ENCODE data around the genes XRCC3 and TMEM179.

DNA sequence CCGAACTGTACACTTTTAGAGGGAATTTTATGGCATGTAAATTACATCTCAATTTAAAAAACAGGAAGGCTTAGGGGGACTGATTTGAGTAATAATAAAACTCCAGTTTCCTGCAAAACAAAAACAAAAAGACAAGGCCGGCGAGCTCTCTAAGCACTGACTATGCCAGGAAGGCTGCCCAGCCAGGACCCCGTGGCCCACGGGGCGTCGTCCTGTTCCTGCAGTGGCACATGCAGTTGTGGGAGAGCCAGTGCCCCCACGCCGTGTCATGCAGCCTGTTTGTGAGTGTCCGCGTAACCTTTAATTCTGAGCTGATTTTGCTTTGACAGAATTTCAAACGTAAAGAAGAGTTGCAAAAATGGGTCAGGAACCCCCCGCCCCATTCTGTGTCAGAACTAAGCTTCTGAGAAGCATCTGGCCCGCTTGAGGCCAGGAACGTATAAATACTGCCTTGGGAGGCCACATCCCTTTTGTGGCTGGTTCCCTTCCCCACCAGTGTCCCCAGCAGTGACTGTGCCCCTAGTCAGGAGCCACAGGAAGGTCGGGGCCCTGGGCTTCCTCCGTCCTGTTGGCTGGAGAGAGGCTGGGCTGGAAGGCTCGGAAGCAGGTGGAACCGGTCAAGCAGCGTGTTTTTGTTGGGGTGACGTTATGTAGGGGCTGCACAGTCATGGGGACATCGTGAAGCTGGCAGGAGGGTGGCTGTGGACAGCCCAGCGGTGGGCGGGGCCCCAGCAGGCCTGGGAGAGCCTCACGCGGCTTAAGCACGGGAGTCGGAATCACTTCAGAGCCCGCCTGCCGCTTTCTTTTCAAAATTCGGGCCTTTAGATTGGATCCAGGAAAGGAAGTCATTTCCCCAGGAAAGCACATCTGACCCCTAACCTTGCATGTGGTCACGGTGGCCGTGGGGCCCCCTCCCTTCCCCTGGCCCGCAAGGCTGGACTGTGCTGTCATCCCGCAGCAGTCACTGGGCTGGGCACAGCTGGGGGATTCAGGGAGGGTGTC, 10.2 kb downstream of the XRCC3 start:
- PRO-cap = unidirectional peak, plus-strand start at position 769 of the sequence

- PRO-cap = bidirectional peak, plus-strand start at chr14:103715730, minus-strand start at chr14:103715459
Measured at GRCh38 chr14:103715195-103715582, at the start of gene XRCC3. Gene XRCC3 (minus strand): TSS chr14:103715451.

GRCh38 chr14:103765493-103766103, 50.0 kb downstream of the ZFYVE21 start:
- PRO-cap = no peak

- PRO-cap = no peak
Measured at GRCh38 chr14:103778590-103778984, 63.0 kb downstream of the ZFYVE21 start.

DNA sequence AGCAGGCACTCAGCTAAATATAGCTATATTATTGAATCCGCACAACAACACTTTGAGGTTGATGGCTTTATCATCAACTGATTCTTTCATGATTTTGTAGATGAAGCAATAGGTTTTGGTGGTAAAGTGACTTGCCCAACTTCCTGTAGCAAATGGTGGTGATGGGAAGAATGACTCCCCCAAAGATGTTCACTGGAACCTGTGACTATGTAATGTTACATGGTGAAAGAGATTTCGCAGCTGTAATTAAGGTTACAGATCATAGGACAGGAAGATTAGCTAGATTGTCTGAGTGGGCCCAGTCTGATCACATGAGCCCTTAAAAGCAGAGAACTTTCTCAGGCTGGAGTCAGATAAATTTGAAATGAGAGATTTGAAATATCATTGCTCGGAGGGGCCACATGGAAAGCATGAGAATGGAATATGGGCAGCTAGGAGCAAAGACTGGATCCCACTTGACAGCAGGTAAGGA, 3.3 kb downstream of the TDRD9 start:
- PRO-cap = no peak

DNA sequence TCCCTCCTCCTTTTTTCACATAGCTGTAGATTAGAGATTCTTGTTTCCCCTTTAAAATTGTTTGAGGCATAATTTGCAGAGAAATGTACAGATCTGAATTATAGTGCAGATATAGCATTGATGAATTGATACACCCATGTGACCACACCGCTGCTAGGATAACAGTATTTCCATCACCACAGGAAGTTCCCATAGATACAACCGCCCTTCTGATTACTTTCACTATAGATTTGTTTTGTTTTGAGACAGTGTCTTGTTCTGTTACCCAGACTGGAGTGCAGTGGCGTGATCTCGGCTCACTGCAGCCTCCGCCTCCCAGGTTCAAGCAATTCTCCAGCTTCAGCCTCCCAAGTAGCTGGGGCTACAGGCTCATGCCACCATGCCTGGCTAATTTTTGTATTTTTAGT, 8.8 kb upstream of the ASPG start:
- PRO-cap = no peak

DNA sequence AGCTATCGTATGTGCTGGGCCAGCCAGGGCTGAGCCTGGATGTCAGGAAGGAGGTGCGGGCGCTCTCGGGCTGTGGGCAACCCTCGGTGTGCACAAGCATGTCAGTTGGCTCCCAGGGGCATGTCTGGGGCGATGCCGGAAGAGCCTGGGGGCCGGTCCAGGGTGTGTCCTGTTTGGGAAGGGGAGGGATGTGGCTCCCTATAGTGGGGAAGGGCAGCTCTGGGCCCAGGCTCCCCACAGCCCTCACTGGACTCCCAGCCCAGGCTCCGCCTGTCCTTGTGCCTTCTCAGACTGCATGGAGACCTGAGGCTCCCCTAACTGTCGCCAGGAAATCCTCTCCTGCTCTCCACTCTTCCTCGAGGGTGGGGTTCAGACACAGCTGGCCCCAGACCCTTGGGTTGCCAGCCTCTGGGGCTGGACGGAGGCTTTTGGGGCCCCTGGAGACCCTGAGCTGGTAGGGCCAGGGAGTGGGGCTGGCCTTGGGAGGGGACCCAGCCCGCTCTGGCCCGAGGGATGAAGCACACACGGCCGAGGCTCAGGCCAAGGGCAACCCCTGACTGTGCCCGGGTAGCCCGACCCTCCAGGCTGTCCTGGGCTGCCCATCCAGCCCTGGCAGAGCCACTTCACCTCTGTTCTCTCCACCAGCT, 19.3 kb downstream of the ASPG start:
- PRO-cap = no peak

- PRO-cap = no peak
Measured at GRCh38 chr14:104225092-104225434, 86.7 kb downstream of the KIF26A start.

- PRO-cap = no peak
Measured at GRCh38 chr14:104240153-104240941, 102.0 kb downstream of the KIF26A start.

DNA sequence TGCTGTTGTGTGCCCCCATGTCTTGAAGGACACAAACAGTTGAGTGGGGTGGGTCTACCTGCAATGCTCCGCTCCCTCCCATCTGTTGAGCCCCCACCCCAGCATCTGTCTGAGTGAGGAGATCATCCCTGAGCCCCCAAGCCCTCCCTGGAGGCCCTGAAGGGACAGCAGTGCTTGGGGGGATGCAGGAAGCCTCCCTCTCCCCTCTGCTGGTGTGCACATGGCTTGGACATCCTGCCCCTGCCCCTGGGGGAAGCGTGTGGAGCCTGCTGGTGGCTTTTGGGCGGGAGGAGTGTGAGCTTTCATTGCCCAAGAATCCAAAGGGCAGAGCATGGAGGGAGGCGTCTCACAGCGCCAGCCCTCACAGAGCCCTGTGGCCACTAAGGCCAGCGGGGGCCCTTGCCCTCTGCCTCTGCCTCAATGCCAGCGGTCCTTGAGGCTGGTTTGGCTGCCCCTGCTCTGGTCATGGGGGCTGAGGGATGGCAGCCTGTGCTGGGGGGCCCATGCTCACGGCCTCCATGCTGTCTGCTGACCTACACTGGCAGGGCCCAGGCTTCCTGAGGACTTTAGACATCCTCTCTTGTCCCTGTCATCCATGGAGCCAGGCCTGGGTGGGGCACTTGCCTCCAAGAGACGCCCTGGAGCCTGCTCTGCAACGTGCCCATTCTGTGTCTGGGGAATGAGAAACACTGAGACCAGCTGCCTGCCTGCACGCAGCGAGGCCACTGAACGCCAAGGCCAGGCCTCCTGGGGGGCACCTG, 143.3 kb downstream of the KIF26A start:
- PRO-cap = no peak

GRCh38 chr14:104389727-104390504, 189.6 kb upstream of the C14orf180 start:
- PRO-cap = no peak

DNA sequence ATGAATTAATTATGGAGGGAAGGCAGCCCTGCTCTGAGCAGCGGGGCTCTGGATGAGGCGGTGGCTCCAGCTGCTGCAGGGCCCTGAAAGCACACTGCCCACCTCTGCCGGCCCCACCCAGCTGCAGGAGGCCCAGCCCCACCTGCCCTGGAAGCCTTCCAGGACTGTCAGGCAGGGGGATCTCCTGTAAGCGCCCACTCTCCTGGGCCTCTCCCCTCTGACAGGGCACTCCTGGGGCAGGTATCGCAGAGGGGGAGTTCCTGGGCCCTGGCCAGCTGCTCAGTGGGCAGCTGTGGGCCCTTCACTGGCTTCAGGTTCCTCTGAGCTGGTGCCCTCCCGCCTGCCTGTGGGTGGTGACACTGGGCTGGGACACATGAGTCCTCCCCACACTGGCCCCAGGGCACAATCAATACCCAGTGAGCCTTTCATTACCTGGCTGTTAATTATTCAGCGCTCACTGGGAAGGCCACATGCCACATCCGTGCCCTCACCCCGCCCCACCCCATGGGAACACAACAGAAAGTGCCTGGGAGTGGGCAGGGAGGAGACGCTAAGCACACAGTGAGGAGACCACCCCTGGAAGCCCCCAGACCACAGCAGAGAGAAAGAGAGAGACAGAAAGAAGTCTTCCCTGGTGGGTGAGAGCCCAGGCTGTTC, 142.3 kb upstream of the C14orf180 start:
- PRO-cap = no peak

GRCh38 chr14:104603871-104605151, at the start of gene TMEM179:
Gene TMEM179 (minus strand): TSS chr14:104604772.
- PRO-cap = no peak

DNA sequence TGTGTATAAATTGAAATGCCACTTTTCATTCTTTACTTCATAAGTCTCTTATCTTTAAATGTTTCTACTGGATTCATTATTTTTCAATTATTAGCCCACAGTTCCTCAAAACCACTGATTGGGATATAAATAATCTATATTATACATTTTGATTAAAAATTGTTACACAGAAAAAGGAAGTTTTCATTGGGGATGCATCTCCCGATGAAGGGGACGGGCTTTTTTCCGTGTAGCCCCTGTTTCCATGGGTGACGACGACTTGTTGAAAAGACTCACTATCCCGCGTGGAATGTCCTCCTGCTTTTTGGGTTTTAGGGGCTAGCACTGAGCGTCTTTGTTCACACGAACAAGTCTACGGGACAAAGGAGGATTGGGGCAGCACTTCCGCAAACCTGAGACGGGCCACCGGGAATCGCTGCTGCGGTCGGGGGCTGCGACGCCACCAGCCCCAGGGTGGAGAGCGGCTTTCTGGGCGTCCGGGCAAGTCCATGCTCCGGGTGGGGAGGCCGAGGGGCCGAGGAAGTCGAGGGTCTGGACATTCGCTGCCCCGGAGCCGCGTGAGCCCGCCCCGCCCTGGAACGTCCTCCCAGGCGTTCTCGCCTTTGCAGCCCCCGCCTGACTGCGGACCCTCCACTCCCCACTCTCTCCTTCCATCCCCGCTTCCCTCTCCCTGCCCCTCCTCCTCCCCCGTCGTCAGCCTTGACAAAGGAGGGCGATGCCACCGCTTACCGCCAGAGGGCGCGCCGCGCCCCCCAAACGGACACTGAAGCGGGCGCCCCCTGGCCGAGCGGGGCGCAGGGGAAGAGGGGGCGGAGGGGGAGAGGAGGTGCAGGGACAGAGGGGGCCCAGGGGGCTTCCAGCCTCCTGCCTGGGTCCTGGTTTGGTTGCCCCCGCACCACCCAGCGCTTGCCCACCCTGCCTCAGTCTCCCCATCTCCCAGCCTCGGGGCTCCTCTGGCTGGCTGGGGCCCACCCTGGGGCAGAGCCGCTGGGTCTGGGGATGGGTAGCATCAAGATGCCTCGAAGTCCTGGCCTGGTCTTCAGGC, 39.3 kb upstream of the INF2 start:
- PRO-cap = no peak

DNA sequence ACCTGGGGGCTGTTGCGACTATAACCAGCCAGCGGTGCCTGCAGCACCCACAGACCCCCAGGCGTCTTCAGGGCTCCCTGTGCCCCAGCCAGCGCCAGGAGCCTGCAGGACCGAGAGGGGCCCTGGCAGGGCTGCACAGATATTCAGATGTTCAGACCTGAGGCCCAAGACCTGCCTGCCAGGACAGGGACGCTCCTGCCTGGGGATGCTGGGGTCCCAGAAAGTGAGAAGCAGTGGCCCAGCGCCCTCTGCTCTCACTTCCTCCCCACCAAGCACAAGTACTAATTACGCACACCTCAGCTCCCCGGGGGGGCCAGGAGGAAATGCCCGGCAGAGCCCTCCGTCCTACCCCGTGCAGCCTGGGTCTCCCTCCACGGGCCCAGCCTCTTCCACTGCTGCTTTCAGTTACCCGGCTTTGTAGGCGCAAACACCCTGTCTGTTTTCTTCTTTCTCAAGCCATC, 28.8 kb upstream of the INF2 start:
- PRO-cap = unidirectional peak, minus-strand start at position 256 of the sequence

GRCh38 chr14:104677970-104678351, 11.5 kb upstream of the INF2 start:
- PRO-cap = bidirectional peak, plus-strand start at chr14:104678256, minus-strand start at chr14:104678192

GRCh38 chr14:104687506-104688653, 1.5 kb upstream of the INF2 start:
- PRO-cap = no peak

- PRO-cap = no peak
Measured at GRCh38 chr14:104714194-104714589, 9.8 kb upstream of the ADSS1 start.

- PRO-cap = no peak
Measured at GRCh38 chr14:104772699-104773296, 19.9 kb downstream of the SIVA1 start.

GRCh38 chr14:104775520-104776126, 19.9 kb downstream of the AKT1 start:
- PRO-cap = no peak